Cardiac muscle cell (in vitro differentiated cells and primary cell): ENCODE measurements around the genes MUC6 and MUC5B.

DNA sequence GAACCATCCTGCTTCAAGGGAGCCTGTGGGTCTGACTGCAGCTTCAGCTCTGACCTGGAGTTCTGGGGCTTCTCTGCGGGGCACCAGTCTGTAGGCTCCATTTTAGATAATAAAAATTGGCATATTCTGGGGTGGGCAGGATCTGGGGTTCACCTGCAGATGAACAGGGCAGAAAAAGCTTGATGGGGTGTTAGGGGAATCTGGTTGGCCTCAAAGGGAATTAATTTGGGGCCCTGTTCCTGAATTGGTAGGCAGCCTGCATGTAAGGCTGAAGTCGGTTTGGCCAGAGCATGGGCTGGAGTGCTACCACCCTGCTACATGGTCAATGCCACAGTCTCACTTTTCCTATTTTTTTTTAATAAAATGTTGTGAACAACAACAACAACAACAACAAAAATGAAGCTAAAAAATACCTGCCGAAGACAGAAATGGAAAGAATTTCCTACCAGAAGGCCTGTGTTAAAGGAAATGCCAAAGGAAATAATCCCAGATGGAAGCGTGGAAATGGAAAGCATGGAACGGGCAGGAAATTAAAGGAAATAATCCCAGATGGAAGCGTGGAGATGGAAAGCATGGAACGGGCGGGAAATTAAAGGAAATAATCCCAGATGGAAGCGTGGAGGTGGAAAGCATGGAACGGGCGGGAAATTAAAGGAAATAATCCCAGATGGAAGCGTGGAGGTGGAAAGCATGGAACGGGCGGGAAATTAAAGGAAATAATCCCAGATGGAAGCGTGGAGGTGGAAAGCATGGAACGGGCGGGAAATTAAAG is 38.8 kb downstream of the AP2A2 start:
- RAMPAGE, long total RNA = no peak
- RRBS = no CpG with 5 or more reads among the region's 17 CpGs

- RAMPAGE, long total RNA = no peak
- RRBS = no CpG with 5 or more reads among the region's 20 CpGs
Measured at GRCh38 chr11:1006422-1007187, 29.9 kb downstream of the MUC6 start.

DNA sequence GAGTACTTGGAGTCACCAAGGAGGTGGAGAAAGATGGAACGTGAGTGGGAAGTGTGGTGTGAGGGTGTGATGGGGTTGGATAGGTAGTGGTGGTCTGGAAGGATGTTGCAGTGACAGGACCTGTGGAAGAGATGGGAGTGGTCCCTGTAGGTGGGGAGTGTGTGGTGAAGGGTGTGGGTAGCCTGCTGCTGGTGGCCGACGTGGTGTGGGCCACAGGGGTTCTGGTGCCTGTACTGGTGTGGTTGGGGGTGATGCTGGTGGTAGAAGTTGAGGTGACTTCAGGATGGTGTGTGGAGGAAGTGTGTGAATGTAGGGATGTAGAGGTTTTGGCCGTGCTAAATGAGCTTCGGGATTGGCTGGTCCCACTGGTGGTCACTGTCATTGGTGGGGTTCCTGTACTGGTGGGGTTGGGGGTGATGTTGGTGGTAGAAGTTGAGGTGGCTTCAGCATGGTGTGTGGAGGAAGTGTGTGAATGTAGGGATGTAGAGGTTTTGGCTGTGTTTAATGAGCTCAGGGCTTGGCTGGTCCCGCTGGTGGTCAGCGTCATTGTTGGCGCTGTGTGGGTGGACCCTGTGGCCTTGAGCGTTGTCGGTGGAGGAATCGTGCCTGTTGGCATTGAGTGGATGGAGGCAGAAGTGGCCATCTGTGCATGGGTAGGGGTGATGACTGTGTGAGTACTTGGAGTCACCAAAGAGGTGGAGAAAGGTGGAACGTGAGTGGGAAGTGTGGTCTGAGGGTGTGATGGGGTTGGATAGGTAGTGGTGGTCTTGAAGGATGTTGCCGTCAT is 19.1 kb downstream of the MUC6 start:
- RAMPAGE, long total RNA = no peak
- RRBS = no CpG with 5 or more reads among the region's 13 CpGs

- RAMPAGE, long total RNA = no peak
- RRBS = 31% methylated on average over 15 of the region's 47 CpGs
Measured at GRCh38 chr11:1036381-1037068, at the start of gene MUC6. TSS of gene MUC6 (minus strand) at chr11:1036718.

DNA sequence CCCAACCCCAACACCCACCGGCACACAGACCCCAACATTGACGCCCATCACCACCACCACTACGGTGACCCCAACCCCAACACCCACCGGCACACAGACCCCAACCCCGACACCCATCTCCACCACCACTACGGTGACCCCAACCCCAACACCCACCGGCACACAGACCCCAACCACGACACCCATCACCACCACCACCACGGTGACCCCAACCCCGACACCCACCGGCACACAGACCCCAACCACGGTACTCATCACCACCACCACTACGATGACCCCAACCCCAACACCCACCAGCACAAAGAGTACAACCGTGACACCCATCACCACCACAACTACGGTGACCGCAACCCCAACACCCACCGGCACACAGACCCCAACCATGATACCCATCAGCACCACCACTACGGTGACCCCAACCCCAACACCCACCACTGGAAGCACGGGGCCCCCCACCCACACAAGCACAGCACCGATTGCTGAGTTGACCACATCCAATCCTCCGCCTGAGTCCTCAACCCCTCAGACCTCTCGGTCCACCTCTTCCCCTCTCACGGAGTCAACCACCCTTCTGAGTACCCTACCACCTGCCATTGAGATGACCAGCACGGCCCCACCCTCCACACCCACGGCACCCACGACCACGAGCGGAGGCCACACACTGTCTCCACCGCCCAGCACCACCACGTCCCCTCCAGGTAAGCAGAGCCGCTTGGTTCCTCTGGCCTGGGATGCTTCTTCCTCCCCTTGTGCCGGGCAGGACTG is 58.2 kb upstream of the MUC5AC start:
- RAMPAGE, long total RNA = no peak
- RRBS = no CpG with 5 or more reads among the region's 32 CpGs

DNA sequence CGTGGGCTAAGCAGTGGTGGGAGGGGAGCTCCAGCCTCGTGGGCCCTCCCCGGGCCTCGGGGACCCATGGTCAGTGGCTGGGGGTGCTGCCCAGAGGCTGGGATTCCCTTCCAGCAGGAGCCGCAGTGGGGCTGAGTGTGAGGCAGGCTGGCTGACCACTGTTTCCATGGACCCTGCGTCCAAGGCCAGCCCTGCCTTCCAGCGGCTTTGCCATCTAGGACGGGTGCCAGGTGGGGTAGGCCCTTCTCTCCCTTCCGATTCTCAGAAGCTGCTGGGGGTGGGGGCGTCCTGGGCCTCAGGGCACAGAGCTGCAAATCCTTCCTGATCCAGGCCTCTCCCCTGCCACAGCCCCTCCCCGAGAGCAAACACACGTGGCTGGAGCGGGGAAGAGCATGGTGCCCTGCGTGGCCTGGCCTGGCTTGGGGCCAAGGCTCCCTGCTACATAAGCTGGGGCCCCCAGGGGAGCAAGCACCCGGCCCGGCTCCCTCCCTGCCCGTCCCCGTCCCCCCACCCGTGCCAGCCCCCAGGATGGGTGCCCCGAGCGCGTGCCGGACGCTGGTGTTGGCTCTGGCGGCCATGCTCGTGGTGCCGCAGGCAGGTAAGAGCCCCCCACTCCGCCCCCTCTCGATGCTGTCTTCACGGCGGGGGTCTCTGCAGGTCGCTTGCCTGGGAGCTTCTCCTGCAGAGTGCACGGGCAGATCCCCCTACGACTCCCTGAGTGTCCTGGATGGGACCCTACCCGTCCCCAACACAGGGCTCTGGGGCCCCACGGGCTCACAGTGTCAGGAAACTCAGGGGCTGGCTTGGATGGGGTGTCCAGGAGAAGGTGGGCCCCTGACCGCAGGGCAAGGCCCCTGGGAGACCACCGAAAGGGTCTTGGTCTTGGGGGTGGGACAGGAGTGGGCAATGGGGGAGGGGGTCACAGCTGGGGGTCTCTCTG is at the start of gene MUC5B:
TSS of gene MUC5B (plus strand) at position 471 of the 940 bp plus-strand sequence.
- RAMPAGE, long total RNA = no peak
- RRBS = 67% methylated on average over 11 of the region's 38 CpGs

DNA sequence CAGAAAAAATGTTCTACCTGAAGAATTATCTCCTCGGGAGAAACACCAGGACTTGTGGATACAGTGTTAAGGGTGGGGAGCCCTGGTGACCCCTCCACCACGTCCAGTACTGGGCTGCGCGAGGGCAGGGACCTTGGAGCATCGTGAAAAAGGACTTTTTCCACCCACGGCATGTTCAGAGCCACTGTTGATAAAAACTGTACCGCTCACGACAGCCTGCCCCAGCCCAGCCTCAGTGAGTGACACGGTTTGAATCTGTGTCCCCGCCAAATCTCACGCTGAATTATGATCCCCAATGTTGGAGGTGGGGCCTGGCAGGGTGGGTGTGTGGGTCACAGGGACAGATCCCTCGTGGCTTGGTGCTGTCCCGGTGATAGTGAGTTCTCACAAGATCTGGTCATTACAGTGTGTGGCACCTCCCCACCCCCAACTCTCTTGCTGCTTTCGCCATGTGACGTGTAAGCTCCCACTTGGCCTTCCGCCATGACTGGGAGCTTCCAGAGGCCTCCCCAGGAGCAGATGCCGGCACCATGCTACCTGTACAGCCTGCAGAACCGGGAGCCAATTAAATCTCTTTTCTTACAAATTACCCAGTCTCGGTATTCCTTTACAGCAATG is 1.4 kb downstream of the TOLLIP start:
- RAMPAGE, long total RNA = no peak
- RRBS = no CpG with 5 or more reads among the region's 19 CpGs

- RAMPAGE, long total RNA = no peak
- RRBS = no CpG with 5 or more reads among the region's 9 CpGs
Measured at GRCh38 chr11:1310807-1311366, 1.5 kb upstream of the TOLLIP start.

DNA sequence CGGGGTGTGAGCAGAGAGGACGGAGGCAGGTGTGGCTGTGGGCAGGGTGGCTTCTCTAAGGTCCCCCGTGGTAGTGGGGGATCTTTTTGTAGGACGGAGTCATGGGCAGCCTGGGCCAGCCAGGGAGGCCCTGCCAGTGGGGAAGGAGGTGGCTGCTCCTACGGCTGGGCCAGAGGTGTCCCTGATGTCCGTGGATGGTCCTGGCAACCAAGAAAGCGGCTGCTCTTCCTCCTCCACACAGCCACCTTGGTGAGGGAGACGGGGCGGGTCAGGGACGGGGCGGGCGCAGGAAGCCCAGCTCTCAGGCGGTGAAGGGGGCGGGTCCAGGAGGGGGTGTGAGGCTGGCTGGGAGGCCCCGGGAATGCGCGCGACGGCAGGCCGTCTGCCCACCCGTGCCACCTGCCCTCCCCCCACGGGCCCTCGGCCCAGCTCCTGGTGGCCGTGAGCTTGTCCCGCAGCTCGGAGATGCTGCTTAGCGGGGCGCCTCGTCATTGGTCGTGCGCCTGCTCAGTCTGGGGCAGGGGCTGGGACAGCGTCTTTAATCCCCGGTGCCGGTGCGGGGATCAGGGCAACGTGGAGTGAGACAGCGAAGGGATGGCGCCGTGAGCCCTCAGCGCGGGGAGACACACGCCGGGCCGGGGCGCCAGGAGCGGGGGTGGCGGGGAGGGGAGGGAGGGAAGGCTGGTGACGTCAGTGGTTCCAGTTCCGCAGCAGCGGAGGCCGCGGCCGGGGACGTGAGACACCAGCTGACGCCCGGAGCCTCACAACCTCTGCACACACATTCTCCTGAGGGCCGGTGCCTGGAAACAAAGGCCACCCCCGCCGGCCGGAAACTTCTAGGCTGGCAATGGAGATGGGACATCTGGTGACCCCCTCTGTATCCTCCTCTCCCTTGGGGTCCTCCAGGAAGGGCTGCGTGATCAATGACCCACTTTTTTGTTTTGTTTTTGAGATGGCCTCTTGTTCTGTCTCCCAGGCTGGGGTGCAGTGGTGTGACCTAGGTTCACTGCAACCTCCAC is 6.7 kb upstream of the BRSK2 start:
- RAMPAGE, long total RNA = no peak
- RRBS = 2% methylated on average over 15 of the region's 61 CpGs

- RAMPAGE, long total RNA = no peak
- RRBS = 15% methylated on average over 5 of the region's 23 CpGs
Measured at GRCh38 chr11:1459723-1460300, 26.8 kb downstream of the MOB2 start.

GRCh38 chr11:1522192-1522645 is 35.6 kb upstream of the MOB2 start:
- RAMPAGE, long total RNA = no peak
- RRBS = no CpG with 5 or more reads among the region's 7 CpGs

GRCh38 chr11:1562793-1563366 is 9.2 kb downstream of the DUSP8 start:
- RAMPAGE, long total RNA = no peak
- RRBS = no CpG with 5 or more reads among the region's 12 CpGs

- RAMPAGE, long total RNA = no peak
- RRBS = no CpG with 5 or more reads among the region's 17 CpGs
Measured at GRCh38 chr11:1569066-1569958, 2.8 kb downstream of the DUSP8 start.

- RAMPAGE, long total RNA = no peak
- RRBS = no CpG with 5 or more reads among the region's 3 CpGs
Measured at GRCh38 chr11:1608197-1608396, 166 bp downstream of the KRTAP5-3 start.

- RAMPAGE, long total RNA = no peak
- RRBS = no CpG with 5 or more reads among the region's 19 CpGs
Measured at GRCh38 chr11:1661771-1662431, 32.3 kb downstream of the KRTAP5-5 start.

- RAMPAGE, long total RNA = no peak
- RRBS = no CpG with 5 or more reads among the region's 11 CpGs
Measured at GRCh38 chr11:1682280-1682941, 14.6 kb upstream of the KRTAP5-6 start.

DNA sequence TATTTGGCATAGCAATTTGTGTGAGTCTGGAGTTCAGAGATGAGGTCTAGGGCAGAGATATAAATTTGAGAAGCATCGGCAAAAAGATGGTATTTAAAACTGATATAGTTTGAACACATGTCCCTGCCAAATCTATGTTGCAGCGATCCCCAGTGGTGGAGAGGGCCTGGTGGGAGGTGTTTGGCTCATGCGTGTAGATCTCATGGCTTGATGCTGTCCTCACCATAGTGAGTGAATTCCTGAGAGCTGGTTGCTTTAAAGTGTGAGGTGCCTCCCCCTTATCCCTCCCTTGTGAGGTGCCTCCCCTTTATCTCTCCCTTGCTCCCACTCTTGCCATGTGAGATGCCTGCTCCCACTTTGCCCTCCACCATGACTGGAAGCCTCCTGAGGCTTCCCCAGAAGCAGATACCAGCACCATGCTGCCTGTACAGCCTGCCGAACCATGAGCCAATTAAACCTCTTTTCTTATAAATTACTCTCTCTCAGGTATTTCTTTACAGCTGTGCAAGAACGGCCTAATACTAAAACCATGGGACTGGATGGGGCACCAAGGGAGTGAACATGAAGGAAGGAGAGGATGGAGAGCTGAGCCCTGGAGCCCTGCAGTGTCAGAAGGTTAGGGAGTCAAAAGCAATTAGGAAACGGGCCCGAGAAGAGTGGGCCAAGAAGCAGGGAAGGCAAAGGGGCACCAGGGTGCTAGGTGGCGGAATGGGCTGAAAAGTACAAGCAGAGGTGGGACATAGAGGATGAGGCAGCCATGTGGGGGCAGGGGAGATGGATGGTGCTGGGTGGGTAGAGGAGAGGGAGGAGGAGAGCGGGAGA is 9.5 kb downstream of the IFITM10 start:
- RAMPAGE, long total RNA = no peak
- RRBS = no CpG with 5 or more reads among the region's 9 CpGs

DNA sequence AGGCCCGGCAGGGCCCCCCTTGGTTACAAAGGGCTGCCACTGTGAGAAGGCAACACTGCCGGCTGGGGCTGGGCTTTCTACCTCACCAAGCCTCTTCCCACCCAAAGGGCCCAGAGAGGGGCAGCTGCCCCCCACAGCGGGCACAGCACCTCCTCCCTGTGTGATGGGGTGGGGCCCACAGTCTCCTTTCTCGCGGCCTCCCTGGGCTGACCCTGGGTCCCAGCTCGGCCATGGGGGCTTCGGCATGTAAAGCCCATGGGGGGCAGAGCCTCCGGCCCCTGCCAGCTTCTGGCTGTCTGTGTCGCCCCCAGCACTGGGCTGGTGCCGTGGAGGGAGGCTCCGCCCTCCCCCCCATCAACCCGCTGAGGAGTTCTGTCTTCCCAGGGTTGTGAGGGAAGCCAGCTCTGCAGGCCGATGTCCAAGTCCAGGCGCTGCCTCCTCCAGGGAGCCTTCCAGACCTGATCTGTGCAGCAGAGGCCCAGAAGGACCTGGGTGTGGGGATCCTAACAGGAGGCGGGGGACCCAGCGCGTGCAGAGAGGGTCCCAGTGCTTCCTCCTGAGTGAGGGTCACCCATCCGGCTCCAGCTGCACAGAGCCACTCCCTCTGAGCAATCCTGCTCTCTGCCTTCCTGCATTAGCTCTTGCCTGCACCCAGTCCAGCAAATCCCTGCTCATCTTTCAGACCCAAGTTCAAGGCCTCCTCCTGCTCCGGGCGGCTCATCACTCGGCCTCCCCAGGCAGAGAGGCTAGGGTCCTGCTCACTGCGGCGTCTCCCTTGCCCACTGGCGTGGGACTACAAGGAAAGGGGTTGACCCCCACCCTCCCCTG is 16.6 kb downstream of the PRR33 start:
- RAMPAGE, long total RNA = no peak
- RRBS = 51% methylated on average over 3 of the region's 24 CpGs

- RAMPAGE, long total RNA = no peak
- RRBS = no CpG with 5 or more reads among the region's 11 CpGs
Measured at GRCh38 chr11:1908468-1909057, 10.9 kb upstream of the TNNT3 start.

GRCh38 chr11:1927492-1927985 is 8.0 kb downstream of the TNNT3 start:
- RAMPAGE, long total RNA = no peak
- RRBS = 54% methylated on average over 10 of the region's 25 CpGs